ENCODE measurements around the genes SEC14L6, OSBP2, LIMK2 and DRG1.

- RRBS = no CpG with 5 or more reads among the region's 8 CpGs
Measured at GRCh38 chr22:30342057-30342600, 14.6 kb downstream of the SF3A1 start.

- RRBS = no CpG with 5 or more reads among the region's 6 CpGs
Measured at GRCh38 chr22:30352303-30352790, 4.3 kb downstream of the SF3A1 start.

- RRBS = no CpG with 5 or more reads among the region's 9 CpGs
Measured at GRCh38 chr22:30362369-30363151, 5.8 kb downstream of the CCDC157 start.

DNA sequence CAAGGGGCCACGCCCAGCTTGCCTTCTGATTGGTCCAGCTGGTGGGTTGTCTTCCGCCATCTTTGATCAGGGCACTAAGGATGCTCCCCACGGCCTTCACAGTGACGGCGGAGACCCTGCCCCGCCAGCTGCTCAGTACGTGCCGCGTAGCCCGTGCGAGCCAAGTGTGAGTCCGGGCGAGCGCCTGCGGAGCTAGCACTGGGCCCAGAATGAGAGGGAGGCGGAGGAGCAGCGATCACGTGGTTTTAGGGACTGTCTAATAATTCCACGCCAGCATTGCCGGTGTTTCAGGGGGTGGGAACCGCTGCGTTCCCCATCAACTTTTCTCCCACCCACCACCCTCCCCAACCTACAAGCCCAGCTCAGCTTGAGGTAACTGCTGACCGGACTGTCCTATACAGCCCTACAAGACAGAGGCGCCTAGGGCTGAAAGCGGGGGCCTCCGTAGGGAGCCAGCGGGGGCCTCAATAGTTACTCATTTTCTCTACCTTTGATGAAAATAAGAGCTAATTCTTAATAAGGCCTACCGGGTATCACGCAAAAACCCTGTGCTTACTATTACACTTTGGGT is 1.5 kb upstream of the MTFP1 start:
- RRBS = 4% methylated on average over 9 of the region's 29 CpGs

DNA sequence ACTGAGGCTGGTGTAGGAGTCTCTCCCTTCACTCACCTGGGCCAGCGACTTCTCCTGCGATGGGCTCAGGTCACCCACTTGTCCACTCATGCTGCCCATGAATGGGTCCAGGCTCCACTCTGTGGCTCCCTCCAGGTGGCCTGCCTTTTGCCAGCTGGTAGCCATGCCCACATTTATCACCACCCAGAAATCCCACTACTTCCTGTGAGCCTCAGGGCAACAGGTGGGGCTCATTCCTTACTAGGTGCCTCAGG is at the start of gene SEC14L6:
TSS of gene SEC14L6 (minus strand) at position 149 of the 254 bp plus-strand sequence.
- RRBS = no CpG with 5 or more reads among the region's 2 CpGs

GRCh38 chr22:30649342-30649830 is 13.8 kb downstream of the SLC35E4 start:
- RRBS = no CpG with 5 or more reads among the region's 8 CpGs

DNA sequence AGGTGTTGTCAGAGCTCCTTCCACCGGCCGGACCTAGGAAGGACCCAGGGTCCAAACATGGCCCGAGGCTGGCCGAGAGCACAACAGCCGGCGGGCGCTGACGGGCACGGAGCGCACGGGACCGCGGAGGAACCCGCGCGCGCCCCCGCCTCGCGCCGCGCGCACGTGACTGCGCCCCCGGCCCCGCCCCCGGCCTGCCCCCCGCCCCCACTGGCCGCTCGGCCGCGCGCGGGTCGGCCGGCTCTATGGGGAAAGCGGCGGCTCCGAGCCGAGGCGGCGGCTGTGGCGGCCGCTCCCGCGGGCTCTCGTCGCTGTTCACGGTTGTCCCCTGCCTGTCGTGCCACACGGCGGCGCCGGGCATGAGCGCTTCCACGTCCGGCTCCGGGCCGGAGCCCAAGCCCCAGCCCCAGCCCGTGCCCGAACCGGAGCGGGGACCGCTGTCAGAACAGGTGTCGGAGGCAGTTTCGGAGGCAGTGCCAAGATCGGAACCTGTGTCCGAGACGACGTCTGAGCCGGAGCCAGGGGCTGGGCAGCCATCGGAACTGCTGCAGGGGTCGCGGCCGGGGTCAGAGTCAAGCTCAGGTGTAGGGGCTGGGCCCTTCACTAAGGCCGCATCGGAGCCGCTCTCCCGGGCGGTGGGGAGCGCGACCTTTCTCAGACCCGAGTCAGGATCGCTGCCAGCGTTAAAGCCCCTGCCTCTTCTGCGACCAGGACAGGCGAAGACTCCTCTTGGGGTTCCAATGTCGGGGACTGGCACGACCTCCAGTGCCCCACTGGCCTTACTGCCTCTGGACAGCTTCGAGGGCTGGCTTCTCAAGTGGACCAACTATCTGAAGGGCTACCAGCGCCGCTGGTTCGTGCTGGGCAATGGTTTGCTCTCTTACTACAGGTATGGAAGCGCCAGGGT is at the start of gene OSBP2:
TSS of gene OSBP2 (plus strand) at position 210 of the 907 bp plus-strand sequence.
- RRBS = 16% methylated on average over 46 of the region's 95 CpGs

DNA sequence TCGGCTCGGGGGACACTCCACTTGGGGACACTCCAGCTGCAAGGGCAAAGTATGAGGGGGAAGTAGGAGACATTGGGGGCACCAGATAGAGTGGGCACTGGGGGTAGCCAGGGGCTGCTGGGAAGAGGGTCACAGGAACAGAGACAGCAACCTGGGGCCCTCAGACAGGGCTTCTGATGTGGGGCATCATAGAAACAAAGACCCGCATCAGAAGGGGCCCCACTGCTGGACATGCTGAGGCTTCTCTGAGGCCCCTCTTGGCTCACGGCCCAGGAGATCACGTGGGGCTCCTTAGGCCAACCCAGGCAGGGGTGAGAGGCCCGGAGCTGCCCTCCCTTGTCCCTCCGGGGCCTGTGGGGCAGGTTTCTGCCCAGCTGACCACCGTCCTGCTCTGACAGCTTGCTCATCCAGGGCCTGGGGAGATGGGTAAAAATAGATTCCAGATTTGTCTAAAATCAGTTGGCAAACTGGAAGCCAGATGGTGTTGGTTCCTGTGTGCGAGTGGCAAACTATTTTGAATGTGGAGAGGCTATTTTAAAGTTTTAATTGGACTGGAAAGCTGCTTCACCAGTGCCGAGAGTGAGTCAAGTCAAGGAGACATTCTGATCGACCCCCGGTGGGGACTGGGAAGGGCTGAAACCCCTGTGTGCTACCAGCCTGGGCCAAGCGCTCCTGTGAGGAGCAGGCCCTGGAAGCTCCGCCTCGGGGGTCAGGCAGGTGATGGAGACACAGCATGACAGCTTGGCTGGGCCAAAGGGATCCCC is 89.5 kb downstream of the MORC2 start:
- RRBS = no CpG with 5 or more reads among the region's 15 CpGs

DNA sequence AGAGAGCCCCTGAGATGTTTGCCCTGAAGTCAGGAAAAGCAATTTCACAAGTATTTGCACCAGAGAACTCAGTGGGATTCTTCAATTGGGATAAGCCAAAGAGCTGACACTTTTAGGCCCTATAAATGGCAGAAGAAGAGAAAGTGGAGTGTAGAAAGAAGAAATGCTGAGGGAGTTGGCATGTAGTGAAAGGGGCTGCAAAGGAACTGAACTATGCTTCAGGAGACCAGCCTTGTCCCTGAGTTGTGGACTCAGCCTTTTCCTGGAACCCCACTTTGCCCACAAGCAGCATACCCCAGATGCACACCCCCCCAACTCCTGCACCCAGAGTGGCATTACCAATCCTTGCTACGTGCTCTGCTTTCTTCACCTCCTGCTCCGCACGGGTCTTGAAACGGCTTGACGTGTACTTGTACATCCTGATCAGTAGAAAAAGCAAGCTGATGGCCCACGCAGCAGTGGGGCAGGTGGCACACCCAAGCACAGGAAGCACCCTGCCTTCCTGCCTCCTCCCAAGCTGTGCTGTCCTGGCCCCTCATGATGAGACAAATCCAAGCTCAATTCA is 28.1 kb downstream of the MORC2 start:
- RRBS = no CpG with 5 or more reads among the region's 6 CpGs

DNA sequence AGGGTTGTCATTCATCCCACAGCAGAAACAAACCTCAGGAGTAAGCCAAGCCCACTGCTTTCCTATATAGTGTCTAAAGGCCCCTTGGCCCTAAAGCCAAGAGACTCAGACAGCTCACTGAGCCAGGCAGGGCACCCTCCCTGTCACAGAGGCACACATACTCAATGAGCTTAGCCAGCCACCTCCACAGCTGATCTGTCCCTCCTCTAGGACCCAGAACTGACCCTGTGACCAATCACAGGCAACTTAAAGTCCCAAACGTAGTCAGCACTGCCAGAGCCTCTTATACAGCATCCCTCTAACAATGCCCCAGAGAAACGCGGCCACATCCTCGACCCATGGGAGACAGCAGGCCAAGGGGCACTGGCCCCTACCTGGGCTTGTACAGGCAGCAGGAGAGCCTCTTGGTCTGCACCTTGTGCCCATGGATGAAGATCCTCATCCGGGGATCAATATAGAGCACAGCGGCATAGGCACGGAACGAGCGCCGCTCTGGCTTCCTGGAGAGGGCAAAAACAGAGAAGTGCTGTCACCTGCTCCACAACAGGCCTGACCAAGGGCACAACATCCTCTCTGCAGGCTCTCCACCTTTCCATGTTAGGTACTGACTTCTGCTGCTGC is 27.4 kb downstream of the MORC2 start:
- RRBS = no CpG with 5 or more reads among the region's 10 CpGs

GRCh38 chr22:31063655-31064859 is 17.1 kb upstream of the SMTN start:
- RRBS = no CpG with 5 or more reads among the region's 13 CpGs

DNA sequence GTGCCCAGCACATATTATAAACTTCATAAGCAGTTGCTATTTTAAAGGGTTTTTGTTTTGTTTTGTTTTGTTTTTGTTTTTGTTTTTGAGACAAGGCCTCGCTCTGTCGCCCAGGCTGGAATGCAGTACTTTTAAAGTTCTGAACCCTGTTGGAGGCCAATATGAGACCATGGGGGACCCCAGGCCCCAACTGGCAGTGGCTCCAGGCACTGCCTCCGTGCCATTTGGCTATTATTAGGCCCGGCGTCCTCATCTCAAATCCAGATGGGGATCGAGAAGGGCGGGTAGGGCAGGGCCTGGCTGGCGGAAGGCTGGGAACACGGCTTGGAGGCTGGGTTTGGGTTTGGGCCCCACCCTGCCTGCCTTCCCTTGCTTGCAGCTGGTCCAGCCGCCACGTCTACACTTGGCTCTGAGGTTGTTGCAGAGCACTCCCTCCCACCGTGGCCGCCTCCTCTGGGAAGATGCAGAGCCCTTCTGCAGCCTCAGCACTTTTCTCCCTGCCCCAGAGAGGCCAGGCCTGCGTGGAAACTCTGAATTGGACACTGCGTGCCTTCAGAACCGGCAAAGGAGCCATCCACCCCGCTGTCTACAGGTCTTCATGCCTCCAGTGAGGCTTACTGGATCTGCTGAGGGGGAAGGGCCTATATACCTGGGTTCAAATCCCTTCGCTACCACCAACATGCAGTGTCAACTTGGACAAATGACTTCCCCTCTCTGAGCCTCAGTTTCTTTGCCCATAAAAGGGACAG is 5.2 kb upstream of the SMTN start:
- RRBS = no CpG with 5 or more reads among the region's 18 CpGs

DNA sequence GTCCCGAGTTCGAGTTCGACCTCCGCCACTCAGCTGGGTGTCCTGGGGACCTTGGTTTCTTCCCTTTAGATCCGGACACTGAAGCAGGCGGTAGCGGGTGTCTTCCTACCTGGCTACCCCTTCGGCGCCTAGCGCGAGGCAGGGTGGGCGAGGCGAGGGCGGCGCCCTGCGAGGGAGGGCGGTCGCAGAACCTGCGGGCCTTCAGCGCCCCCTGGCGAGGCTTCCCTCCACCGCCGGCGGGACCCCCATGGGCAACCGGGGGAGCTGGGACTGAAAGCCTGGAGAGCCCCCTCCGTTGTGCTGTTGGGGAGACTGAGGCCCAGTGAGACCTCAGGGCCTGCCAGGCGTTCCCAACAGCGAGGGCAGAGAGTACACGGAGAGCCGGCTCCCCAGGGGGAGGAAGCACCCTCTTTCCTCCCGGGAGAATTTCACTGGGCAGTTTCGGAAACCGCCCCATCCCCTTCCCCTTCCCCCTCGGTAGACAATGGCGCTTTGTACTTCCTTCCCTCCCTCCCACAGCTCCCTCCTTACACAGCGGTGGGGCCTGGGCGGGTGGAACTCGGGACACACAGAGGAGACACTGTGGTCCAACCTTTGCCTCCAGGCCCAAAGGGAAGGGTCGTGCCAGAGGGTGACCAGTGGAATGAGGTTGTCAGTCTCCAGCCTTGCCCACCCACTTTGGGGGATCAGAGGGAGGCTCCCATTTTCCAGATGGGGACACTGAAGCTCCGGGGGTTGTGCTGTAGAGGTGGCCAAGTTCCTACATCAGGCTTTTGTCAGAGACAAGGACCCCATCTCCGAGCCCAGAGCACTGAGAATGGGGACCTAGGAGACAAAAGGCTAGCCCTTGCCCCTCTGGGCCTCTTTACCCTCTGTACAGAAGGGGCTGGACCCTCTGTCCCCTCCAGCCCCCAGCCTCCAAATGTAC is 4.3 kb downstream of the SMTN start:
- RRBS = 5% methylated on average over 4 of the region's 41 CpGs

- RRBS = no CpG with 5 or more reads among the region's 2 CpGs
Measured at GRCh38 chr22:31090139-31090406, 9.0 kb downstream of the SMTN start.

DNA sequence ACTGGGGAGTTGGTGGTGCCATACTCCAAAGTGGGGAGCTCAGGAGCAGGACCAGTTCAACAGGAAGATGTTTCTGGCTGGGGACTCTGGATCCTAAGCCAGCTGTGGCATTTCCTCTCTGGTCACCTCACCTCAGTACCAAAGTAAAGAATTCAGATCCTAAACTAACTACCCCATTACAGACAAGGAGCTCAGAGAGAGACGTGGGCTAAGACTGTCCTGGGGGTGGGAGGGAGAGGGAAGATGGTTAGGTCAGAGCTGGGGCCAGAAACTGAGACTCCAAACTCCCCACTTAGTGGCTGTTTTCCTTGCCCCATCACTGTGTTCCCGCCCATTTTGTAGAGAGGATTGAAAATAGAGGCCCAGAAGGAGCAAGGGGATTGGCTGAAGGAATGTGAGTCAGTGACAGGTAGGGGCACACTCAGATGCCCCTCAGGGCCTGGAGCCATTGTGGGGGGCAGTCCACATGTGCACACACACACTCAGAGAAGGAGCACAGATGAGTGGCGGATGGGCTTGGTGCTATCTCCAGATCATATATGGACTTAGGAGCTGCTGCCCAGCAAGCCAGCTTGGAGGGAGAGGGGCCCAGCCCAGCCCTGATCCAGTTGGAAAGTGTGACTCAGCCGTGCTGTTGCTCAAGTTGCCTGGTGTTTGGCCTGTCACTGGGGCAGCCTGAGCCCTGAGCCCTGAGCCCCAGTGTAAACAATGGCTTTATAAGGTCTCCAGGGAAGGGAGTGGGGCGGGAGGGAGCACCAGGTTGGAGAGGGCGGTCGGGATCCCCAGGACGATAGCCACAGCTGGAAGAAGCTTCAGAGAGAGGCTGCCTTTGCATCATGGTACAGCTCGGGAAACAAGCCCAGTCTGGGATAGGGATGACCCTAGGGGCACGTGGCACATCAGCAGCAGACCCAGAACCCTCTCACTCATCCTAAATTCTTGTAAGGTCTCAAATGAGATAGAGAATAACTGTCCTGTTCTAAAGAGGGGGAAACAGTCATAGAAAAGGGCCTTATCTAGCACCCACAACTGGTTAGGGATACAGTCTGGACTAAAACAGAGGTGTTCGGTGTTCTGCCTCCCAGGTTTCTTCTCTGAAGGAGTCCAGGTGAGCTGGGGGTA is 5.0 kb downstream of the SELENOM start:
- RRBS = no CpG with 5 or more reads among the region's 11 CpGs

DNA sequence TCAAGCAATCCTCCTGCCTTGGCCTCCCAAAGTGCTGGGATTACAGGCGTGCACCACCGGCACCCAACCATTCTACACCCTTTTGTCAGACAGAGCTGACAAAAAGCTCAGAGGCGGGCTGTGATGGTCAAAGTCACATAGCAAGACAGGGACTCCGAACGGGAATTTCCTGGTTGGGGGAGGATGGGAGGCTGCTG is 811 bp downstream of the SELENOM start:
- RRBS = no CpG with 5 or more reads among the region's 5 CpGs

GRCh38 chr22:31159426-31159798 is 570 bp upstream of the RNF185 start:
- RRBS = no CpG with 5 or more reads among the region's 5 CpGs

GRCh38 chr22:31211820-31212836 is at the start of gene LIMK2:
Gene LIMK2 (plus strand): TSS chr22:31212298.
- RRBS = 3% methylated on average over 20 of the region's 66 CpGs

DNA sequence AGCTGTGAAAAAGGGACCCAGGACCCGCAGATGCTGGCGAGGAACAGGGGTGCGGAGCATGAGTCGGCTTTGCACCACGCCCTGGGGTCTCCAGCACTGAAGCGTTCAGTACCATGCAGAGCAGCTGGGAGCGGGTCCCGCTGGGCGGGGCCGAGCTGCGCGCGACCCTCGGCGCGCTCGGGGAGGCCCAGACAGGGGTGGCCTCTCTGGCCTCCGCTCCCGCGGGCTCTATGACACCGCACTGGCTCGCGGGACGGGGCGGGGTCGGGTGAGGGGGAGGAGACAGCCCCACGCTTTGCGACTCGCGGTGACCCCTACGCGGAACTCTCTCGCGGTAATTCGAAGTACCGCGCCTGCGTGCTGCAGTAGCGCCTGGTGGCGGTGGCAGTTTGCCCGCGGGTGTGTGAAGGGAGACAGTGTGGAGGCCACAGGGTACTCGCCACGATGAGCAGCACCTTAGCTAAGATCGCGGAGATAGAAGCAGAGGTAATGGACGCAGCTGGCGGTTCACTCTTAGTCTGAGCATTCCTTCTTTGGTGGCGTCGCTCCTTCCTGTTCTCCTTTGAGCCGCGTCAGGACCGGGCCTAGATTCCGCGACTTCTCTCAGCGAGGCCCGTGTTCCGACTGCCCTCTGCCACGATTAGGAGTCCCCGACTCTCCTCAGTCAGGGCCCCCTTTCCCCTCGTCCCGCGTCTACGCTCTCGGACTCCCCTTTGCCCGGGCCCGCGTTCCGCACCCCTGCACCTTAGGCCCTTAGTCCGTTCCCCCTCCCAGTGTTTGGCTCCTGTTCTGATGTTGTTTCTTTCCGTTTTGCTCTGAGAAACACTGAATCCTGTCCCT is at the start of gene DRG1:
TSS of gene DRG1 (plus strand) at position 365 of the 840 bp plus-strand sequence.
- RRBS = no CpG with 5 or more reads among the region's 71 CpGs